ENCODE data around the genes NCOA4, ANTXRL, AGAP9 and FRMPD2.

- PRO-cap: no peak
These were observed 28.9 kb upstream of the TMEM72 start for GRCh38 chr10:44882376-44882575.

- PRO-cap: no peak
These were observed 3.1 kb upstream of the TMEM72 start for GRCh38 chr10:44908009-44908513.

DNA sequence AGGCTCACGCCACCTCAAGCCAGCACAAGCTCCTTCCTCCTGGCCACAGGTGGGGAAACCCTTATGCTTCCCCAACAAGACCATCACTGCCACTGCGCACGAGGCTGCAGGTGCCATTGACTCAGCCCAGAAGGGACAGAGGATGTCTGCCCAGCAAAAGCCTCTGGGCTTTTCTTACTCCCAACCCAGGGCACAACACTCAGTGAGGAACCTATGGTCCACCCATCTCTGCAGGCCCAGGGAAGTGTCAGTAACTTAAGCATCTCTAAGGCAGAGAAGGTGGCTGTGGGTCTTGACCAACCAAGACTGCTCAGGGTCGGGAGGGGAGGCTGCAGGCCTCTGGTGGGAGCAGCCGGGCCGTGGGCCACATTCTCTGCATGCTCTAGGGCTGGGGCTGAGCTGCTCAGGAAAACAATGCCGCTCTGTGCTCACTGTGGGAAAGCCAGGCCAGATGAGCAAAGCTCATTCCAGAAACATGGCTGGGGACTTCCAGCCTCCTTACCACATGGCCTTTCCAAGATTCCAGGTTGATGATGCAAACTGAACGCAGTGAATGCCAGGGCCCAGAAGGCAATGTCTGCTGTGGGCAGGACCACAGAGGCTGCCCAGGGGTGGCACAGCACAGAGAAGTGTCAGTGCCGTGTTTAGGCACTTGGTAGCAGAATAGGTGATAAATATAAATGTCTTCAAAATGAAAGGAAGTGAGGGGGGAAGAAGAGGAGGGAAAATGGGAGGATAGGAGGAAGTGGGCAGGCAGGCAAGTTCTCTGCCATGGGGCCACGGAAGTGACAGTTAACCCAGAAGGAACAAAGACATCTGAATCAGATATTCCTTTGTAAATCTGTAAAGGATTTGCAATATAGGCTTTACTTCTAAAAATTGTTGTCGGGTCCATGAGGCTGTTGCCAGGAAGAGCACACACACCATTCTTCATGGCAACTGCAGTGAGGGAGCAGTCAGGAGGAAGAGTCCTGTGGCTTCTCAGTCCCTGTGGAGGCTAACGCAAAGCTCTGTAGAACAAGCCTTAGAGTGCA lies 24.0 kb upstream of the RASSF4 start:
- PRO-cap: bidirectional peak, plus-strand start at position 791 of the sequence, minus-strand start at position 682 of the sequence; bidirectional peak, plus-strand start at position 984 of the sequence, minus-strand start at position 941 of the sequence

- PRO-cap: no peak
These were observed 6.5 kb upstream of the ZNF22 start for GRCh38 chr10:44994269-44994624.

DNA sequence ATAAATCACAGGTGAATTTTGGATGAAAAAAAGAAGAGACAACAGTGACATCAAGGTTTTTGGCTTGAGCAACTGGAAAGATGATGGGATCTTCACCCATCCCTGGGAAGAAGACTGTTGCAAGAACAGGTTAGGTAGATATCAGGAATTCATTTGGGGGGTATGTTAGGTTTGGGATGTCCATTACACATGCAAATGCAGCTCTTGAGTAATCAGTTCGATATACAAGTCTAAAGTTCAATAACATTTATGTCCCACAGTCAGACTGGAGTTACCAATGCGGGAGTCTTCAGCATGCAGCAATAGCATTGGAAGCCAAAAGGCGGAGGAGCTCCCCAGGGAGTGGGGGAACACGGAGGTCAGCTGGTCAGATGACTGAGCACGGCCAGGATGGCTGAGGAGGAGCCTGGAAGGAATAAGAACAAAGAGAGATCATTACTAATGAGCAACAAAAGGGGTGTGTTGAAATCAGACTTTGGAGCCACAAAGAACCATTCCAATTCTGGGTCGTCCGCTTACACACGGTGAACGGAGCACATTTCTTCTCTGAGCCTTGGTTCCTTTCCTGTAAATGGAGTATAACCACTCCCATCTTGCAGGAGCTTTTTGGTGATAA lies 604 bp upstream of the ZNF22 start:
- PRO-cap: bidirectional peak, plus-strand start at position 494 of the sequence, minus-strand start at position 572 of the sequence

- PRO-cap: unidirectional peak, minus-strand start at chr10:45419919
These were observed 45.8 kb downstream of the ALOX5 start for GRCh38 chr10:45419665-45420318.

GRCh38 chr10:45426022-45426593 lies 52.1 kb downstream of the ALOX5 start:
- PRO-cap: no peak

GRCh38 chr10:45460879-45461689 lies 74.1 kb downstream of the MARCHF8 start:
- PRO-cap: no peak

DNA sequence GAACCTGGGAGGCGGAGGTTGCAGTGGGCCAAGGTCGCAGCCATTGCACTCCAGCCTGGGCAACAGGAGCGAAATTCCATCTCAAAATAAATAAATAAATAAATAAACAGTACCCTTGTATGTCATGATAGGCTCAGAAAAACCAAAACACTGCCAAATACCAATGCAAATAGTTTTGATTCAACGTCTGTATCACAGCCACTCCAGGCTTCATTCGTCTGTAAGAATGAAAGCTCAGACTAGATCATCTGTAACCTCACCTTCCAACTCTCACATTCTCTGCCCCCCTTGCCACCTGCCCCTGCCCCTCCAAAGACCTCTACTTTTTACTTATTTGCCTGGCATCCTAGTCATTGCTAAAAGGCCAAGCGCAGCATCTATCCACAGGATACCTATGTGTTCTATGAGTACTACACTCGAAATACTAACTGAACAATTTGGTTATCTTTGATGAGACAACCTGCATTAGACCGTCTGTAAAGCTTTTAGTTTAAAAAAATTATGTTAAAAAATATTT lies 8.5 kb downstream of the NCOA4 start:
- PRO-cap: no peak

GRCh38 chr10:46029882-46030893 lies at the start of gene NCOA4:
Gene NCOA4 (minus strand): TSS chr10:46030623.
- PRO-cap: bidirectional peak, plus-strand start at chr10:46030739, minus-strand start at chr10:46030573

- PRO-cap: no peak
These were observed 6.1 kb downstream of the MSMB start for GRCh38 chr10:46039792-46040468.

DNA sequence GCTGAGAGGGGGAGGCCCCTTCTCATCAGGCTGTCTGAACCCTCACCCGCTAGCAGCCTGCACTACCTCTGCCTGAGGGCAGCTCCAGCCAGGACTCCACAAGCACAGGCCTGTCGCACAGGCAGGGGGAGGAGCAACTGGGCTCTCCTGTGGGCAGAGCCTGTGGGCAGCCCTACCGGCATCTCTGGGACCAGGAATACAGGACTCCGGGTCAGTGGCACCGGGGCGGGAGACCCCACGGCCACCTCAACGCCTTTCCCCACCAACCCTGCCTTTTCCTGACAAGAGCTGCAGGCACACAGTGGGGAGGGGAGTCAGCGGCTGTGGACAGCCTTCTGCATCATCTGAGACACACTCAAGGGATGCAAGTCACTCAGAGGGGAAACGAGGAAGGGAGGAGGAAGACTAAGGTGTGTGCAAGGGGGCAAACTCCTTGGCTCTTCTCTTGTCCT lies 49.4 kb upstream of the MSMB start:
- PRO-cap: no peak

DNA sequence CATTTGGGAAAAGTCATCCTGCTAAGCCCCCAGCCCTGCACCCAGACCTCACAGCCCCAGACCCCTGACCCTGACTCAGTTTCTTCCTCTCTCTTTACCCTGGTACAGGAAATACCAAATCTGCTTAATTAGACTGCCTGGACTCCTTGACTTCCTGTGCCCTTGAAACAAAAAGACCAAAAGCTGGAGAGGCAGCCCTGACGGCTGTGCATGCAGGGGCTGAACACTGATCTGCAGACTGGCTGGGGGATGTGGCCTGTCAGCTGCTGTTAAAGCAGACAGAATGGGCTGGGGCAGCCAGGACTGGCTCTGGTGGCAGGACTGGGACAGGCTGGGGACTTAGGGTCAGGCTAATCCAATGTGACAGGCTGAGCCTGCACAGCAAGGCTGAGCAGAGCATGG lies 14.8 kb upstream of the ANTXRL start:
- PRO-cap: no peak

DNA sequence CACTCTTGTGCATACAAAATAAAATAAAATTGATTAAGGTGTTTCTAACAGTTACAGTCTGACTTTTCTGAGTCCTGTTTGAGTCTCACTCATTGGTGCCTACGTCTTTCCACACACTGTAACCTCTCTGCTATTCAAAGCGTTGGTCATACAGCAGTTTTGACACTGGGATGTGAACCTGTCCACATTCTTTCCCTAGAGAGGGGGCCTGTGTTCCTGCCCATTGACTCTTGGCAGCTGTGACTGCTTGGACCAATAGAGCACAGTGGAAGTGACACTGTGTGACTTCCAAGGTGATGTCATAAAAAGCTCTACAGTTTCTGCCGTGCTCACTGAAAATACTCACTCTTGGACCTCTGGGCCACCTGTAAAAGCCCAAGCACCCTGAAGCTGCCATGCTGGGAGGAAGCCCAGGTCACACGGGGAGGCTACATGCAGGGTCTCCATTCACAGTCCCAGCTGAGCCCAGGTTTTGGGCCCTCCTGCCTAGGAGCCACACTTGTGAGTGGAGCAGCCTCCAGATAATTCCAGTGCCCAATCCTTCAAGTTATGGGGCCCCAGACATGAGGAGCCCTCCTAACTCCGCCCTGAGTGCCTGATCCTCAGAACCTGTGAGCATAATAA lies 737 bp upstream of the ANTXRL start:
- PRO-cap: no peak

DNA sequence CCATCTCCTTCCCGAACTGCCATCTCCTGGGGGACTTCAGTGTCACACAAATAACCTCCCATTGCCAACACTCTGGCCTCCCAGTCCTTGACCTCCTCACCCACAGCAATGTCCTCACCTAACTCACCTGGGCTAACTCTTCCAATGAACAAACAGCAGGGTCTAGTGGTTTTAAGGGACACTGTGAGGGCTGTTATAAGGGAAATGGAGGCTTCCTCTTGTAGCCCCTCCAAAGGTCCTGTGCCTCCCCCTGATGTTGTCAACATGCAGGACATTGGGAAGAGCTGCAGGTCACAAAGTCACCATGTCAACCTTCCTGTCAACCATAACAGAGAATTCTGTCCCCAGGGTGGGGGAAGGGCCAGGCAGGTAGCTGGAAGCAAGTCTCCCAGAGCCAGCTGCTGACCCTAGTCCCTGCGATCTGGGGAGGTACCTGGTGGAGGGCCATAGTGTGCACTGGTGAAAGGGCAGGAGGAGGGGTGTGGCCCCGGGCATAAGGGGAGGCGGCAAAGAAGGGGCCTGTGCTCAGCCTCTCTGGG lies at the start of gene ANTXRL:
ANTXRL (plus strand) TSS at position 325 of the 539 bp plus-strand sequence.
- PRO-cap: no peak

- PRO-cap: bidirectional peak, plus-strand start at chr10:47257122, minus-strand start at chr10:47256928
These were observed 43.3 kb upstream of the GDF10 start for GRCh38 chr10:47256637-47257217.

DNA sequence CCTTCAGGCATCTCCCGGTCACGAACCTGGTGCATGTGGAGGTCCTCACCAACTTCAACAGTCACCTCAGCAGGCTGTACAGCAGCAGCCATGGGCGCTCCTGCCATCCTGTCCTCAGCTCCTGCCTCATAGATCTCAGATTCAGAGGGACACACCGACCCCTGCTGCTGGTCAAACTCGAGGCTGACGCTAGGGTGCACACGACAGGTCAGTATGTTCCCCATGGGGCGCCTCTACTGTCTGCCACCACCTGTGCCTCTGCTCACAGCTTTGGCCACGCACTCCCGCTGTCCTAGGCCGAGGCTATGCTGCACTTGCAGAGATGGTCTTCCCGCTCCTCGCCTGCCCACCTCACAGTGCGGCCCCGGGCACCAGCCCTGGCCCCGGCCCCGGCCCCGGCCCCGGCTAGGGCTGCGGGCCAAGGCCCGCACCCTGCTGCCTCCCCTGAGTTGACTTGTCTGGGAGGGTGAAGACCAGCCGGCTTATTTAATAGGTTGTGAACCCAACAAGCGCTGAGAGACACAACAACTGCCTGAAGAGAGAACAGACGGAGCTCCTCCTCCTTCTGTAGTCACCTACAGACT lies at the start of gene AGAP9:
AGAP9 (minus strand) TSS at position 336 of the 584 bp plus-strand sequence.
- PRO-cap: no peak

DNA sequence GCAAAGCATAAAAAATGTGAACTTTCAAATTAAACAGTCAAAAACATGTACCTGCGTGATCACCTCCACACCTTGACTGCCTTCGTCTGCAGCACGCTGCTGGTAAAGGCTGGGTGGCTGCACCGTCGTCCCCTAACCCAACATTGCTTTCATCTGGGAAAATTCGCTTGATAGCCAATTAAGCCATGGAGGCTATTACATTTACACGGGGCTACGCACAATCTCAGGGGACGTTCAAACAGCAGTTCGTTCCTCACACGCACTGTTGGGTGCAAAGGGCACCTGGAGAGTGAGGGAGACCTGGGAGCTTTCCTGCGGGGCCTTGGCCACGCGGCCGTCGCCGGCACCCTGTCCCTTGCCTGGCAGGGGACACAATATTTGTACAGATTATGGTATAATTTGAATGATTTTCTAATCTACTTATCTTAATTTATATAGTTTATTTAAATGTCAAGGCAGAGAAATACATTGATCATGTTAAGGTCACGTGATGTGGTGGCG lies 76.2 kb upstream of the AGAP9 start:
- PRO-cap: no peak

- PRO-cap: no peak
These were observed at the start of gene FRMPD2 for GRCh38 chr10:48274611-48275024. Gene FRMPD2 (minus strand): TSS chr10:48274696.

DNA sequence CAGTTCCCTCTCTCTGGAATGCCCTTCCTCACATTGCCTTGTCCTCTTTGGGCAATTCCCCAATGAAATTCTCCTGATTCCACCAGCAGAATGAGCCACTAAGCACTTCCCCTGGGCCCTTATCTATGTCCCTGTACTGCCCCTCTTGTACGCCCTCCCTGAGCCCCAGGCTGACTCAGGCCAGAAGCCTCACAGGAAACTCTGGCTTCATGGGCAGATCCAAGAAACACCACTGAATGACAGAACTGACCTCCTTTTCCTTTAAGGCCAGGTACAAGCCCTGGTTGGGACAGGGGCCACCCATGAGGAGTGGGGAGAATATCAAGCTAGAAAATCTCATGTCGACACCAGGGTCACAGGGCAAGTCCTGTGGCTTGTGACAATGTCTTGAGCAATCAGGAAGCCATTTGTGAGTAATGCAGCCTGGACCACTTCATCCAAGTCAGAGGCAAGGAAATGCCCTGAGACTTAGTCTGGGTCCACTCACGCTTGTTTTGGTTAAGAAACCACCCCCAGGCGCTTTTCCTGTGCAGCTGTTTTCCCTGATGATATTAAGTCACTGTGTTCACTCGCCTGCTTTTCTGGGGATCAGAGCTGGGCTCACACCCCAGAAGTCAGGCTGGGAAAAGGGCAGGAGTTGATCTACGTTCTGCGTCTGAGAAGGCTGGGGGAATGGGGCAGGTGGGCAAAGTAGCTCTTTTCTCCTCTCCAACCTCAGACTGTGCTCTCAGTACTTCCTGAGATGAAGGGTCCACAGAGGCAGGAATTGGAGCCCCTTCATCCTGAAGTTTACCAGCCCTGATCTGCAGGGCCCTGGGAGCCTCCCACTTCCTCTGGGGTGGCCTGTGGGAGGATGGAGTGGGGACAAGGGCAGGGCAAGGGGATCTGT lies 2.1 kb upstream of the ARHGAP22 start:
- PRO-cap: no peak

Measured in REH cell (cell line).